Bile duct (tissue), 1 donor: ENCODE measurements around a stretch of chr17.

GRCh38 chr17:41532766-41533347, 4.7 kb upstream of the KRT19 start:
- PRO-cap = no peak

GRCh38 chr17:41655187-41656338, 31.2 kb upstream of the KRT17 start:
- PRO-cap = bidirectional peak, plus-strand start at chr17:41655917, minus-strand start at chr17:41655791

- PRO-cap = no peak
These were observed 3.5 kb upstream of the KLHL11 start for GRCh38 chr17:41868540-41869231.

DNA sequence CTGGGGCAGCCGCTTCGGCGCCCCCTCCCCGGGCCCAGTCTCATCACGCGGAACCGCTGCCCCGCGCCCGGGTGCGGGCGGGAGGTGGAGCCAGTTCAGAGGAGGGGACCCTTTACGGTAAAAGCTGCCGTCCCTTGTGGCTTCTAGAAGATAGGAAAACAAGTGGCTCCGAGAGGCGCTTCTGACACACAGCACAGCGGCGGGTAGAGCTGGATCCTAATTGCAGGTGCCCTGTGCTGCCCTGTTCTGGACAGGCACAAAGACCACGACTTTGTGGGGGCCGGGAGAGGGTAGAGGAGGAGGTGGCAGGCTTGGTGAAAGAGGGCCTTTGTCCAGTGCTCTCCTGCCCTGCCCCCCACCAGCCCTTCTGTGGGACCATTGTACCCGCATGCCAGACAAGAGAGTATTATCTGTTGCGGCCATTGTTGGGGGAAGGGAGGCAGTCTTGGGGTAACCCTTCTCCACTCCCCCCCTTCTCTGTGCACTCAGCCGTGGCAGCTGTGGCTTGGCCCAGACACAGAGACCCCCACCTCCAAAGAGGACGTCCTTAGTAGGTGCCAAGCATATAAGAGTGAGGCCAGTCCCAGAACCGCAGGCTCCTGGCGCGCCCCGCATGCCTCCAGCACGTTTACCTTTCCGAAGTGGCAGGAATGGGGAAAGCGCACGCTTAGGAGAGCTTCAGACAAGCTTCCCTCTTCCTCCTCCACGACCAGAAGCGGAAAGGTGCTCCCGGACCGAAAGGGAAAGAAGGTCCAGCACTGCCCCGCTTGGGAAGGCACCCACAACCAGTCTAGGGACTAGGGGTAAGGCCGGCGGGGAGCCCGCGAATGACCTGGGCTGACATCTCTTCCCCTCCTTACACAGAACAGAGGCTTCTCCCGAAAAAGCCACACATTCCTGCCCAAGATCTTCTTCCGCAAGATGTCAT, 873 bp downstream of the CNP start:
- PRO-cap = unidirectional peak, minus-strand start at position 36 of the sequence; unidirectional peak, minus-strand start at position 643 of the sequence

DNA sequence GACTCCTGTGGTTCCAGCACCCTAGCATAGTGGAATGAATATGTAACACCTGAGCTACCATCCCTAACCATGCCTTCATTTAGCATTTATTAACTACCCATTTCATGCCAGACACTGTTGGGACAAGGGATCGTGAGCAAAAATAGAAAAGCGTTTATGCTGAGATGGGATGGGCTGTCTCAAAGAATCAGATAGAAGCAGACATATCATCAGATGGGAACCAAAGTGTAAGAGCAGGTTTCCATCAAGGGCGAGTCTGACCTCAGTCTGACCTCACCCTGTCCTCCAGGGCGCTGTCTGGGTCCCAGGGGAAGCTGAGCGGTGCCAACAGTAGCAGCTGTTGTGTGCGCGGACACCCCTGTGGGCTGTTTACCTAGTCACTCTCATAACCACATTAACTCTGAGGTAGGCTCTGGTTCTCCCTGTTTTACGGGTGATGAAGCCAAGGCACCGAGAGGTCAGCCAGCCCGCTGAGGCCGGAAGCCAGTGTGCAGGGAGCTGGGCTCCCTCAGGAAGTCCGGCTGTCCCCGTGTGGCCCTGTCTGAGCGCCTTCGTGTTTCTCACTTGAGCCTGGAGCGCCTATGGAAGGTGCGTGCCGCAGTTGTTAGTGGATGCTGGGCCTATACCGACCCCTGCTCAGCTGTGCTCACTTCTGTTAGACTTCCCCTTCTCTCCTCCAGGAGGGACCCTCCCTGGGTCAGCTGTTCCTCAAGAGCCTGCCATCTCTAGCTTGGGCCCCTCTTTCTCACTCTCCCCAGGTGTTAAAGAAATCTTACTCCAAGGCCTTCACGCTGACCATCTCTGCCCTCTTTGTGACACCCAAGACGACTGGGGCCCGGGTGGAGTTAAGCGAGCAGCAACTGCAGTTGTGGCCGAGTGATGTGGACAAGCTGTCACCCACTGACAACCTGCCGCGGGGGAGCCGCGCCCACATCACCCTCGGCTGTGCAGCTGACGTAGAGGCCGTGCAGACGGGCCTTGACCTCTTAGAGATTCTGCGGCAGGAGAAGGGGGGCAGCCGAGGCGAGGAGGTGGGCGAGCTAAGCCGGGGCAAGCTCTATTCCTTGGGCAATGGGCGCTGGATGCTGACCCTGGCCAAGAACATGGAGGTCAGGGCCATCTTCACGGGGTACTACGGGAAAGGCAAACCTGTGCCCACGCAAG, 6.5 kb downstream of the CNP start:
- PRO-cap = no peak

DNA sequence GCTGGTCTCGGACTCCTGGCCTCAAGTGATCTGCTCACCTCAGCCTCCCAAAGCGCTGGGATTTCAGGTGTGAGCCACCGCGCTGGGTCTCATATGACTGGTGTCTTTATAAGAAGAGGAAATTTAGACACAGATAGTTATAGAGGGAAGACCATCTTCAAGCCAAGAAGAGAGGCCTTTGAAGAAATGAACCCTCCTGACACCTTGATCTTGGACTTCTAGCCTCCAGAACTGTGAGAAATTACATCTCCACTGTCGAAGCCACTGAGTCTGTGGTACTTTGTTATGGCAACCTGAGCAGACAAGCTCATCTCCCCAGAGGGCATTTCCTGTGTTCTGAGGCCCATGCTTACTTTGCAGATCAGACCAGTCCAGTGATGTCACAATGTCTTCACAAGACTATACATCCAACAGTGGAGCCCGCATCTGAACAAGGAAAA, 14.7 kb upstream of the C17orf113 start:
- PRO-cap = no peak

DNA sequence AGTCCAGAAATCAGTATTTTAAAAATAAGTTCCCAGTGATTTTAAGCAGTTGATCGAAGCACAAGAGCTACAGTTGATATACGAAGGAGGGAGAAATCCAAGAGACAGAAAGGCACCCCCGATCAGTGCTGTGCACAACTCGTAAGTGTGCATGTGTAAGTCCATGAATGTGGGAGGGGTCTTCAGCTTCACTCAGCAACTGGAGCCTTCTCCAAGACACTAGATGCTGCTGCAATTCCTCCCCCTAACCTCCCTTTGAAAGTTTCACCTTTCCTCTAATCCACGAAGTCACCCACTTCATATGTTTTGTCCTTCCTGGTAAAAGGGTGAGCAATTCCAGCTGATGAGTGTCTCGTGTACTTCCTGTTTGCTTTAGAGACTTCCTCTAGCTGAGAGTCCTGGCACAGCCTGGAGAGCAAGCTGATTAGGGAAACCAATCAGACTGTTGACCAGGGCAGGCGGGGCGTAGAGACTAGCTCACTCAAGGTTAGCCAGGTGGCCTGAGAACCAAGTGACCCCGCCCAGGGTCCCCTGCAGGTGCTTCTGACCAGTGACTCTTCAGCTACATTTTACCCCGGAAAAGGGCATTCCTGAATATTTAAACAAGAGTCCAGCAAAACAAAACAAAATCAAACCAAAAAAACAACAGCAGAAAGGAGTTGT, 13.0 kb downstream of the HSPB9 start:
- PRO-cap = bidirectional peak, plus-strand start at position 510 of the sequence, minus-strand start at position 277 of the sequence

GRCh38 chr17:42141283-42142108, 13.3 kb downstream of the RAB5C start:
- PRO-cap = no peak

DNA sequence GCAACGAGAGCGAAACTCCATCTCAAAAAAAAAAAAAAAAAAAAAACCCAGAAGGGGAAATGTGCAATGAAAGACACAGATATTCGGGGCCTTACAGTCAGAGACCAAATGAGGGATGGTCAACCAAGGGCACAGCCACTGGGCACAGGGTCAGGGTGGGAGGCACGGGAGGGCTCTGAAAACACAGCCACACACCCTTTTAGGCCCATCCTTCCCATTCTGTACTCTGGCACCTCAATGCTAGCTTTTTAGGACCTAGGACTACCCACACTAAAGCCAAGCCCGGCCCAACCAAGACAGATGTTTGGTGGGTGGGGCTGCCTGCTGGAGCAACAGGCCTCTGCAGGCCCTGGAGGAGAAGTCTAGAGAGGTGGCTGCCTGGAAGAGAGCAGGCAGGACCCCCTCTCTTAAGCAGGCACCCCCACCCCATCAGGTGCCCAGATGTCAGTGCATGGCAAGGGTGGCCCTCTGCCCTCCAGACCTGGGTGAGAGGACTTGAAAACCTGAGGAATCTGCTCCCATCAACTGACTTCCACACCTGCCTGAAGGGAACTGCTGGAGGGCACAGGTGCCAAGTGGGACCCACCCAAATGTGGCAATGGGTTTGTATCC, 2.0 kb upstream of the STAT5A start:
- PRO-cap = no peak

DNA sequence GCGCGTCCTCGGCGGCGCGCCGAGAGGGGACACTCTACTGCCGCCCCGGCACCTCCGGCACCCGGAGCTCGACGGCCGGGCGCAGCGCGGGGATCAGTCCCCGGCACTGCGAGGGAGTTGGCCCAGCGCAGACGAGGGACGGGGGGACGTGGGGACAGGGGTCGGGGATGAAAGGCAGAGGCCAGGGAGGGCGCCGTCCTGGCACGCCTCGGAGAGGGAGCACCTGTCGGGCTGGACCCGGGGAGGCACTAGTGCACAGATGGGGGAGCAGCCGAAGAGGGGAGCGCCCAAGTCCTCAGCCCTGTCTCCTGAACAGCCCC, 276 bp downstream of the STAT5A start:
- PRO-cap = no peak

DNA sequence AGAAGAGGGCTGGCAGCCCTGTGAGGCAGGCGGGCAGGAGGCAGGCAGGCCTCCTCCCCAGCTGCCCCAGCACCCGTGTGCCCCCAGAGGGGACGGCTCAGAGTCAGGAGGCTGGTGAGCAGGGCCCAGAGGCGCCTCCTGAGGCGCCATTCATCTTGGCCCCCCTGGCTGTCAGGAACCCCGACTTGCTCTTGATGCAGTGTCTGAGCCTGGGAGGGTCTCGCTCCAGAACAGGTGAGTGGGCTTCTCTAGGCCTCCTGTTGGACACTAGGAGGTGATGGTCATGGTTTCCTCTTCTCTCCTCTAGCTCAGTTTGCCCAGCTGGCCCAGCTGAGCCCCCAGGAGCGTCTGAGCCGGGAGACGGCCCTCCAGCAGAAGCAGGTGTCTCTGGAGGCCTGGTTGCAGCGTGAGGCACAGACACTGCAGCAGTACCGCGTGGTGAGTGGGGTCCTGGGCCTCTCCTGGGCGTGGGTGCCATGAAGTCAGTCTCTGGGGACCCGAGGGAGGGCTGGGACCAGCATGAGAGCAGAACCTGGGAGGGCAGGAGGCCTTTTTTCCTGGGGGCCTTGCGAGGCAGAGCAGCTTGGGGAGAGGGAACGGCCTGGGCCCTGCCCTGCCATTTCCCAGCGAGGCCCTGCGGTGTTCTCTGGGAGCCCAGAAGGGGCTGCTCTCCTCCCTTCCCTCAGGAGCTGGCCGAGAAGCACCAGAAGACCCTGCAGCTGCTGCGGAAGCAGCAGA, 11.3 kb downstream of the STAT5A start:
- PRO-cap = no peak

DNA sequence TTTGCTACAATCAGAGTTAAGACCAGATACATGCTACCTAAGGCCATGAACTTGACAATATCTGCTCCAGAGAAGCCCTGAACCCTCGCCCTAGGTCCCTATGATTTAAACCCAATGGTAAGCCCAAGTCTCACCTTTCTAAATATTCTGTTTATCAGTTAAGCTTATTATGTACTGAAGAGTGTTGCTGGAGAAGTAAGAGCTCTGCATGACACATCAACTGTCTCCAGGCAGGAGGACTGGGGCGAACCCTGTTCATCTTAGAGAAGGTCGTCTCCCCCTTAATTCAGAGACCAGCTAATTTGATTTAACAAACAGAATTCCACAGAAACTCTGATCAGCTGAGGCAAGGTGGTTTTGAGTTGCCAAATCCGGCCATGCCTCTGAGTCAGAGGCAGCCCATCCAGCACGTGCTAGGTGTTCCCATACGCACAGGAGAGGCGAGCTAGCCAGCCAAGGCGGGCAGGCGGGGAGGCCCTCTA, 25.4 kb downstream of the STAT5A start:
- PRO-cap = no peak

- PRO-cap = no peak
These were observed 49.1 kb downstream of the STAT5A start for GRCh38 chr17:42337317-42337898.

- PRO-cap = no peak
These were observed 23.1 kb downstream of the STAT3 start for GRCh38 chr17:42365073-42365694.

GRCh38 chr17:42406869-42407944, 15.8 kb downstream of the CAVIN1 start:
- PRO-cap = no peak

DNA sequence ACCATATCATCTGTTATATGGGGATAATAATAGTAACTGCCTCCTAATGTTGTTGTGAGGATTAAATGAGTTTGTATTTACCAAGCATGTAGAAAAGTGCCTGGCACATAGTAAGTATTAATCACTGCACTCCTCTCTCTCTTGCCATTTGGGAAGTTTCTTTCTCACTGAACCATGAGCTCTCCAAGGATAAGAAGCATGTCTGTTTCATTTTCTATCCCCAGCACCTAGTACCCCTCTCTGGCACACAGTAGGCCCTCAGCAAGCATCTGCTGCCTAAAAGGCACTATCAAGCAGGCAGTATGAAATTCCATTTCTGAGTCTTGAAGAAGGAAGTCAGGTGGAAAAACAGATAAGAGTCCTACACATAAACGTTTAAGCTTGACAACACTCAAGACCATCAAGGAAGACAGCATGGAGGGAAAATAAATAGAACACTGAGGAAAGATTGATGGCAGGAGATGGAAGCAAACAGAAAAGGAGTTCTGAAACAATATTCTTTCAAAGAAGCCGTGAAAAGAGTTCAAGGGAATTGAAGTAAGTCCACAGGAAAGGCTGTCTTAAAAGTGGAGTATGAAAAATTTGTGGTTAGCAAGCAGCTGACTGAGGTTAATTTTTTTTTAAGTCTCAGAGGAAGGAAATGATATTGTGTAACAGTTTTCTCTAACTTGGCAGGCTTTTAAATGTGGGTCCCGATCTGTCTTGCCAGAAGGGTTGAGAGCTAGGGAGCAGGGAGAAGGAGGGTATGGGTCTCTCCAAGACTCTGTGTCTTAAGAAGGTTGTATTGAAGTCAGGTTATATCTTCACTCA, 2.1 kb upstream of the ATP6V0A1 start:
- PRO-cap = bidirectional peak, plus-strand start at position 708 of the sequence, minus-strand start at position 534 of the sequence

DNA sequence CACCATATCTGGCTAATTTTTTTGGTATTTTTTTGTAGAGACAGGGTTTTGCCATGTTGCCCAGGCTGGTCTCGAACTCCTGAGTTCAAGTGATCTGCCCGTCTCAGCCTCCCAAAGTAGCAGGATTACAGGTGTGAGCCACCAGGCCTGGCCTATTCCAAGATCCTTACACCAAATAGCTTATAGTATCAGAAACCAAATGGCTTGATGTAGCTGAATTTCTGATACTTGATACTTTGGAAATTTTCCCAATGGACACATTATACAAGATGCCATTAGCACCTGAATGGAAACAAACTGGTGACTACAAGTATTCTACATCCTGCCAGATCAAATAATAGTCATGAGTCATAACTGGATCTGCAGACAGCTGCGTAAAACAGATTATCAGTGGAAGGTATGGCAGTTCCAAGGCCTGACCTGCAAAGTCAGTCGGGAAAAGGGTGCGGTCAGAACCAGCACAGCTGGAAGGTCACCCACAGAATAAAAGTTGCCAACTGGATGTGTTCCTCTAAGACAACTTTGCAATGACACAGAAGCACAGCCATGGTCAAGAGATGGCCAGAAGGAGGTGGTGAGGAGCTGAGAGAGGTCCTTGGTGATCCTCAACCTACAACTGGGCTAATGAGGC, 14.6 kb downstream of the TUBG1 start:
- PRO-cap = no peak

DNA sequence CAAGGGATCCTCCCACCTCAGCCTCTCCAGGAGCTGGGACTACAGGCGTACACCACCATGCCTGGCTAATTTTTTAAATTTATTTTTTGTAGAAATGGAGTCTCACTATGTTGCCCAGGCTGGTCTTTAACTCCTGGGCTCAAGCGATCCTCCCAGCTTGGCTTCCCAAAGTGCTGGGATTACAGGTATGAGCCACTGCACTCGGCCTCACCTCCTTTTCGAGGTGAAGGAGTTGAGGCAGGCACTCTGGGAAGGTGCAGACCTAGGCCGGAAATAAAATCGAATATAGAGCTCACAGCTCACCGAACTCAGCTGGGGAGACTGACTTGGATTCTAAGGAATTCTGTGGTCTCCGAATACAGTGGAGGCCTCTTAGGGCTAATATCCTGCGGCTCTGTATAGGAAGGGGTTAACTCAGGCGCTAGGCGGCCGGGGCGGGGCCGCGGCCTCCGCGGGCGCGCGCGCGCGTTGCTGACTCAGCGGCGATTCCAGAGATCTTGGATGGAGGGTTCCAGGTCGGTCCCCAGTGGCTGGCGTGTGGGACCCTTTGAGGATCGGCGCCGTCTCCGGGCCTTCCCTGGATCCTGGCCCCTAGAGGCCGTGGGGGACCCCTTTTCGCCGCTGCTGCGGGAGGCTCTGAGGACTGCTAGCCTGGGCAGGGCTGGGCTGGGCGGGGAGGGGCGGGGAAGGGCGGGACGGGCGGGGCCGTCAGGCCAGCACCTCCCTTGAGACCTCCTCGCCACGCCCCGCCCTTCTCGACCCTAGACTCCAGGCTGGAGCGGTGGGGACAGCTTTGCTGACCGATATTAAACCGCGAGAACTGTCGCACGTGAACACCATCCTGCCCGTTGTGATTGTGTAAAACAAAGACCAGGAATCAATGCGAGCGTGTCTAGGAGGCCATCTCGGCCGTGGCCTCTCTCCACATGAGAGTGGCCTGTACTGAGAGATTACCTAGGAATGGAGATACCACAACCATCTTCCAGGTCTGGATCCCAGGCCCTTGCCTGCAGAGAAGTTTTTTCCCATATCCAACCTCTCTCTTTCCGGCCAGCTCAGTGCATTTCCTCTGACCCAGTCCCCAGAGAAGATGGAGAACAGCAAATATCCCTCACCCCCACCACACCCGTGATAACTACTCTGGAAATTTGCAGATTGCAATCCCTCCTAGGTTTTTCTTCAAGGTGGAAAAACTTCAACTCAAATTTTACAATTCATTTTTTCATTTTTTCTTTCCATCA, 1.3 kb upstream of the PLEKHH3 start:
- PRO-cap = bidirectional peak, plus-strand start at position 479 of the sequence, minus-strand start at position 500 of the sequence; bidirectional peak, plus-strand start at position 764 of the sequence, minus-strand start at position 626 of the sequence

DNA sequence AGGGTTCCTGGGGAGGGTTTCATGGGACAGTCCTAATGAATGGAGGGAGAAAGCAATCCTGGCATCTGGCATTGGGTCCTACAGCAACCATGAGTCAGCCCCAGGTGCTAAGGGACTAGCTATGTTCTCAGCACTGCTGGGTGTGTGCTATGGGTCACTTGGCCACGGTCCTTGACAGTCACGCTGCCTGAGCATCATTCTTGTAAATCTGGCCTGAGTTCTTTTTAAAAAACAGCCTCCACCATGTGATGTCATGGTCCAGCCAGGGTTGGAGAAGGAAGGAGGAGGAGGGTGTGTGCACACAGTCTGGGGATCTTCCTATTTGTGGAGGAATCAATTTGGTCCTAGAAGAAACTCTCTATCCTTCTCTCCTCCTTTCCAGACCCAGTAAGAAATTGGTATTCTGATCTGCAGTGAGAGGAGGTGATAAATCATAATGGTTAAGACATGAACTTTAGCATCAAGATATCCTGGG, 6.2 kb upstream of the RAMP2 start:
- PRO-cap = no peak

GRCh38 chr17:42794999-42795448, 3.5 kb downstream of the COA3 start:
- PRO-cap = no peak